Thoracic aorta (tissue), 1 donor: ENCODE measurements around a stretch of chr18.

DNA sequence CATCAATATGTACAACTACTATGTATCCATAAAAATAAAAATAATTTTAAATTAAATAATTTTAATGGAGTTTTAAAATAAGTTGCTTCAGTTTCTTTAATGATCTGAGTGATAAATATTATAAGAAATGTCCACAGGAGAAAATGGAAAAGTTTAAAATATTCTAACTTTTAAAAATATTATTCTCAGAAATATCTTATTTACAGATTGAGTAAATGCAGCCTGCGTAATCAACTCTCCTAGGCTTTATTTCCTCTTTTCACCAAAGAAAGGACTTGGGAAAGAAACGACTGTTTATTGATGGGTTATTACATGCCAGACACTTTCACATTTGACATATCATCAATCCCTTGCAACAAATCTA lies 49.4 kb downstream of the MYOM1 start:
- RAMPAGE, long total RNA: no peak

DNA sequence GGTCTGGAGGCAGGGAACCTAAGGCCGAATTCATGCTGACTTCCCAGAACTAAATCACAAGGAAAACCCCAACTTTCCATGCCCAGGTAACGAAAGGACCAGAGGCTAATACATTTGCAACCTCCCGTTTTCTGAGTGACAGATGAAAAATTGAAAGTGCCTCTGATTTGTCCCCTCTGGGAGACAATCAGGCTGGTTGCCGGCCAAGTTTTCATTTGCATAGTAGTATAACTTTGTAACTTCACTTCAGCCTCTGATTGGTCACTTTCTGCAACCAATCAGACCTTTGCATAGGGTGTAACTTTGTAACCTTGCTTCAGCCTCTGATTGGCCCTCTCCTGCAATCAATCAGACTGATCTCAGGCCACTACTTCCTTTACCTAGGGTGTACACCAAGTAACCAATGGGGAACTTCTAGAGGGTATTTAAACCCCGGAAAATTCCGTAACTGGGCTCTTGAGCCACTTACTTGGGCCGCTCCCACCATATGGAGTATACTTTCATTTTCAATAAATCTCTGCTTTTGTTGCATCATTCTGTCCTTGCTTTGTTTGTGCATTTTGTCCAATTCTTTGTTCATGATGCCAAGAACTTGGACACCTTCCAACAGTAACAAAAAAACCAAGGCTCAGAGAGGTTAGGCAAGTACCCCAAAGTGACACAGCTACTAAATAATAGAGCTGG lies 10.7 kb upstream of the MYOM1 start:
- RAMPAGE, long total RNA: no peak

DNA sequence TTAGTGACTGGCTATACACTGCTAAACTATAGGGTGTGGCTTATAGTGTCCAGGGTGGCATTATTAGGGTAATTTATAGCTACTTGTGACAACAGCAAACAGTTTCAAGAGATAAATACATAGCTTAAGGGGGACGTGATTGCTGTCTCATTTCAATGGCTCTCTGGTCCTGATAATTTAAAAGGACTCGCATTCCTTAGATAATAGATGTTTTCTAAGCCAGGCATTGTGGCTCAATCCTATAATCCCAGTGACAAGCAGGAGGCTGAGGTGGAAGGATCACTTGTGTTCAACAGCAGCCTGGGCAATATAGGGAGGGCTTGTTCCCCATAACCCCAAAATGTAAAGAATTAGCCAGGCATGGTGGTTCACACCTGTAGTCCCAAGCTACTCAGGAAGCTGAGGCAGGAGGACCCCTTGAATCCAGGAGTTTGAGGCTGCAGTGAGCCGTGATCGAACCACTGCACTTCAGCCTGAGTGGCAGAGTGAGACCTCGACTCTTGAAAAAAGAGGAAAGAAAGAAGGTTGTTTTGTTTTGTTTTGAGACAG lies 66.4 kb upstream of the TGIF1 start:
- RAMPAGE, long total RNA: no peak

DNA sequence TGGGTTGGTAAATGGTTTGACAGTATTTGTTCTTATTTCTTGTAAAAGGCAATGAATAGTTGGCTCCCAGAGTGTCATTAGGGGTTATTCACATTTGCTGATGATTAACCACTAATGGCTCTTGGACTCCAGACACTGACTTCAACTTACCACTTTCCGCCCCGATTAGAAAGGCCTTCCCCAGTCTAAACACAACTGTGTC lies 9.6 kb upstream of the TGIF1 start:
- RAMPAGE, long total RNA: no peak

DNA sequence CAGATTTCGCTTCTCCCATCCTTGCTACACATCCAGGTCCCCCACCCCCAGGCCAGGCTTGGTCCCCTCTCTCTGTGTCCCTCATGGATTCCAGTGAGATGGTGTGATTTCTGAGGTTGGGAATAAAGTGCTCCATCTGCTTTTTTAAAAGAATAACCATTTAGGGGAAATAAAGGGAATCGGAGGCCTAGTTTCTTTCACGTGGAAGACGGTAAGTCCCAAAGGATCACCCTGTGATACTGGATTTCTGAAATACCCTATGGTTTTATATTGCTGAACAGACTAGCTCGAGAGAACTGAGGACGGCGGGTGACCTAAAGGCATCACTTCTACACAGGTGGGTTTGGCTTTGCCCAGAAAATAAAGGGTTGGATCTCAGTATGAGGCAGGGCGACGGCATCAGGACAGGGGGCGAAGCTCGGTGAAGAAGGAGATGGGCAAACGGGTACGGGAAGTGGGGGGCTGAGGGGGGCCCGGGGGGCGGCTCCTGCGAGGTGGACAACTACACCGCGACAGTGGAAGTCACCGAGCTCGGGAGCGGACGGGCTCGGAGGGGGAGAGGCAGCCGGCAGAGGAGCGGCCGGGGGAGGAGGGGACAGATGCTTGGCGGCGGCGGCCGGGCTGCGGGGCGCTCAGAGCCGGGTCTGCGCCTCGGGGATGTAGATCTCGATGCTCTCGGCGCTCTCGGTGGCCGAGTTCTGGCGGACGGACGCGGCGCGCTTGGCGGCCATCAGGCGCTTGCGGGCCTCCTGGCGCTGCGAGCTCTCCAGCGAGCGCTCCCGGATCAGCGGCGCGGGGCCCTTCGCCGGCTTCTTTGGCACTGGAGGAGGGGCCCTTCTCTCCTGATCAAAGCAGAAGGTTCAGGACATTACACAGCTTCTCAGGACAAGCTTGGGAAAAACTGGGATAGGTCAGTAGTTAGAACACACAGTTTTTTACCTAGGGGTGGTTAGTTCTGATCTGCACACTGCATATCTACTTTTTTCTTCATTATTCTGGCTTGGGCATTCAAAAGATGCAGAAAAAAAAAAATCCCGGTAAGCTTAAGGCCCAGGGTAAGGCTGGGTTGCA lies 48.9 kb downstream of the TGIF1 start:
- RAMPAGE, long total RNA: no peak

GRCh38 chr18:3525660-3526418 lies 75.9 kb downstream of the TGIF1 start:
- RAMPAGE, long total RNA: no peak

GRCh38 chr18:3541715-3542236 lies 91.8 kb downstream of the TGIF1 start:
- RAMPAGE, long total RNA: no peak

- RAMPAGE, long total RNA: no peak
Measured at GRCh38 chr18:3553932-3554746, 104.2 kb downstream of the TGIF1 start.

- RAMPAGE, long total RNA: no peak
Measured at GRCh38 chr18:3597264-3598138, 147.5 kb downstream of the TGIF1 start.

DNA sequence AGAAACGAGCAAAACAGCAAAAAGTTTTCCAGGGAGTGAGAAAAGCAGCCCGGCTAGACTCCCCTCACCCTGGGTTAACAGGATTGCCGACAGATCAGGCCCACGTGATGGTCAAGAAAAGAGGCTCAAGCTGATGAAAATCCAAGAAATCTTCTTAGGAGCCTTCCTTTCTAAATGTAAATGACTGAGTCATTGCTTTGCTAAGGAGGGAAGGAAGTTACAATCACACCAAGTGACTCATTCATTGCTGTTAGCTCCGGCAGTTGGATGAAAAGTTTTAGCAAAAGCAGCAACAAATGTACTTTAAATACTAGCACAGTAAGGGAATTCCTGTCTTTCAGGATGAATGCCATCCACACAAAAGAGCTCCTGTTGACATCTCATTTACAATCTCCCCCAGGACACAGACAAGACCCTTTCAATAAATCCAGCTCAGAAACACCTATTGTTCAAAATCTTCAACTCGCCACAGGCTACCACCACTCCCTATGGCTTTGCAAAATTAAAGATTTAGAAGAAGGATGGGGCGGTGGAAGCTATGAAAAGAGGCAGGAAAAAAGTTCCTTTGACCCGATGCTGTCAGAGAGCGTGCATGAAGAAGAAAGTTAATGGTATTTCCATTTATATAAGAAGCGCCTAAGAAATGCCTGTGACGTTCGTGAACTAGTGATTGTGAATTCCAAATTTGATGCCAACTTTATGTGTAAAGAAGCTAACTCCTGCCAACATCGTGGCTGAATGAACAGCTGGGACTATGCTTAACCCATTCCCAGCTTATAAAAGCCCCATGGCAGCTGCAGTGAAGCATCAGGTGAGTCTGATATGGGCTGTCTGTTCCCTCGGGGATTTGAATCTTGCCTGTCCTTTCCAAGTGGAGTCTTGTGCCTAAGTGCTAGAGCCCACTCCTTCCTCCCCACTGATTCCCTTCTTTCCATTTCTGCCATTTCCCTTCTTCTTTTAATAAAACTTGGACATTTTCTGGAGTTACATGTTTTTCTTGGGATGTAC lies 153.7 kb downstream of the TGIF1 start:
- RAMPAGE, long total RNA: no peak

- RAMPAGE, long total RNA: no peak
Measured at GRCh38 chr18:3666990-3667505, 217.1 kb downstream of the TGIF1 start.

- RAMPAGE, long total RNA: no peak
Measured at GRCh38 chr18:3723039-3723324, 273.0 kb downstream of the TGIF1 start.

DNA sequence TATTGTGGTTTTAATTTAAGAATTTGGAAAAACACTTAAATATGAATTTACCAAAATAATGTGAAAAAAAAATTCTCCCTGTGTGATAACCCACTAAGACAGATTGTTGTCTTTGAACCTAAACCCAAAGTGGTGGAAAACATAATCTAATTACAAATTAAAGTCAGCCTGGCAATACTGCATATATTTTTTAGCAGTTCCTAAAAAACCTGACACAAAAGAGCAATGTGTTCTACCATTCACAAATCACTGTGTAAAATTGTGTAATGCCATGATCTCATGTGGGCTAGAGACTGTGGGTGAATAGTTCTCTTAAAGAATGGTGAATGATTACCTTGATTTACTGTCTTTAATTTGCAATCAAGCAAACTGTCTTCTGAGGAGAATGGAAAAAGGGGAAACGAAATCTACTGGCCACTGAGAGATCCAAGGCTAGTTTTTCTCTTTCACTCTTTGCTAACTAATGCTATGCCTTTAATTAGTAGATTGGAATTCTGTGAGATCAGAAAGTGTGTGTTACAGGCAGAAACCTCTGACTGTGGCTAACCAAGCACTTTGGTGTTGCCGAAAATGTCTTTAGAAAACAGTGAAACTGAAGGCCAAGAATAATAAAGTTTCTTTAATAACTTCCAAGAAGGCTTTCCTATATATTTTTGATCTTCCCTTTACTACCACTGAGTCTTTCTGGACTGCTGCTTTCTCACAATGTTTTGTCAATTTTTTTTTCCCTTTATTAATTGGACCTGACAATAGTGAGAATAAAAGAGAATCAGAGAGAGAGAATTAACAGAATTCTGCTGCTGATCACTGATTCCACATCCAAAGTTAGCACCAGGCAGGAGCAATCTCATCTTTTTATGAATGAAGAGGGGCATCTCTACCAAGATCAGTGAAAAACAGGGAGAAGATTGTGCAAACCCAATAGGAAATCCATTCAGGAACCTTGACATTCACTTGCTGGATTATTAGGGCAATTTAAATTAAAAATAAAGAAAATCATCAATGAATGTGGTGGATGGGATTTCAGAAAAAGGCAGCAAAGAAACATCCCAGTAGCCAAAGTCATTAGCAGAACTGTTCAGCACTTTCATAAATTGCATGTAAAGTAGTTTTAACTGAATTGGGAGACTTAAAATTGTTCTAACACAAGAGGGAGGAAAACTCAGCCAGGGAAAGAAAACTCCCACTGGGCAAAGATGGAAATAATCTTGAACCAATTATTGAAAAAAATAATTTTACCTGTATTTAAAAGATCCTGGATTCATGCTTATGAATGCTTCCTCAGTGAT lies 422.9 kb downstream of the TGIF1 start:
- RAMPAGE, long total RNA: no peak

DNA sequence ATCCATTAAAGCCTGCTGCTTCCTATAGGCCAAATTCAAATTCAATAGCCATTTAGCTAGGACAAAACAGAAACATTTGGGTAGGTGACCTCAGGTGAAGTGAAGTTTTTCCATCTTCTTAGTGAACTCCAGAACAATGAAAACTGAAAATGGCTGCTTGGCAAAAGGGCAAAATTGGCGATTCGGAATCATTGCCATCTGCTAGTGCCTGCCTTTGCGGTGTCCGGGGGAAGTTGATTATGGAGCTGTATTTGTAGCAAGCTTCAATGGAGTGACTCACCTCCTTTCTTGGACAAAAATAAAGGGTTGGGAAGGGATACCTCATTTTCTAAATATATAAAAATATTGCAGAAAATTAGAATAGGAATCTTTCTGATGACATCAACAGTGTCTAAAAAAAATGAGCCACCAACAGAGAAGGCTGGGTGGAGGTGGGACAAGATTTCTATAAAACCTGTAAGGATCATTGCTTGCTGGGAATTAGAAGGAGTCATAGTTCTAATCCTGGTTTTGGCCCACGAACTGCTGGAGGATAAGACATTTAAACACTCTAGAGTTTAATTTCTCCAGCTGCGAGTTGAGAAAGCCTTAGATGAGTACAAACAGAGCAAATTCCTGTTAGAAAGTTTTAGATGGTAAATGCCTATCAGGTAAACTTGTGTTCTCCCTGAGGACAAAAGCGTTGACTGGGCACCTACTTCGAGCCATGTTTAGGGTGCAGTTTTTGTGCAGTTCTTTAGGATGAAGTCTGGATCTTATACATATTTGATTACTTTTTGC lies 460.7 kb downstream of the TGIF1 start:
- RAMPAGE, long total RNA: no peak

DNA sequence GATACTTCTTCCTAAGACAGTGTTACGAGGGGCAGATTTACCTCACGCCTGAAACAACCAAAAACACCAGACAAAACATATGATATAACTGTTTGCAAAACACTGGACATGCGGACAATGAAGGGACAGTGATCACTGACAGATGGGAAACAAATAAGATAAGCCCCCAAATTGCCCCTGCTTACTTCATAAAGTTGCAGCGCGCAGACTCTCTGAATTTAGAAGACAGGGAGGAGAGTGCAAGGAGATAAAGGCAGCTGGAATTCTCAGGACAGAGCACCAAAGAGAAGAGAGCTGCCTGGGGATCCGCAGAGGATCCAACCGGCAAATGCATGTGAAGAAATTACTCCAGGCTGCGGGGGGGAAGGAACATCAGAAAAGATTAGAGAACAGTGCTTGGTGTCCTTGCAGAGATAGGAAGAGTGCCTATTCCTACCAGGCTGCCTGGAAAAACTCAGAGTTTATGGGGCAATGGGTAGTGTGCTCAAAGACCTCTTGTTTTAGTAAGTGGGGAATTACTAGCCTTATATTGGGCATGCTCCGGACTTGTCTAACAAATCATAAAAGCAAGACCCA lies 500.3 kb downstream of the DLGAP1 start:
- RAMPAGE, long total RNA: no peak

DNA sequence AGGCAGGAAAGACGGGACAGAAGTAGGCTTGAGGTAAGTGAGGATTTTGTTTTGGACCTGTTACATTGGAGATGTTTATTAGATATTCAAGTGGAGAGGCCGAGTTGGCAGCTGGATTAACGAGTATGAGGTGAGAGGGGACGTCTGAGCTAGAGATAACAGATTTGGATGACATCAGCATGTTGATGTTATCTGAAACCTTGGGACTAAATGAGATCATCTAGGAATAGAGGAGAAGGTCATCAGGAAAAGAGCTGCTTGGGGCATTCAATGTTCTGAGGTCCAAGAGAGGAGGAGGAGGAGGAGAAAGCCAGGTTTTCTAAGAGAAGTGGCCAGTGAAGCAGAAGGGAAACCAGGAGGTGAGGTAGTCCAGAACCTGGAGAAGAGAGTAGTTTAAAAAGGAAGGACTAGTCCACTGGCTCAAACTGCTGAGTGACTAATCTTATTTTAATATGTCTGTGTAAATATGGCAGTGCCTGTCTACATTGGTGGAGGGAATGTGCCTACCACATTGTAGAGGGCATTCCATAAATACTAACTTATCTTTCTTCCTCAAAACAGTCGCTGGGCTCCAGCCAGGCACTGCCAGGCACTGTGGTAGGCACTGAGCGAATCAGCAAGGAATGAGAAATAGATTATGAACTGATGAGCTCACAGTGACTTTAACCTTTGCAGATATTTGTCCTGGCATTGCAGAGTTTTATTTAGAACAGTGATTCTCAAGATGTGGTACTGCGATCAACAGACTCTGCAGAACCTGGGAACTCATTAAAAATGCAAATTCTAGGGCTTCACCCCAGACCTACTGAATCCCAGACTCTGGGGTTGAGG lies 488.2 kb downstream of the DLGAP1 start:
- RAMPAGE, long total RNA: no peak

- RAMPAGE, long total RNA: no peak
Measured at GRCh38 chr18:5433649-5434224, 110.1 kb downstream of the EPB41L3 start.

DNA sequence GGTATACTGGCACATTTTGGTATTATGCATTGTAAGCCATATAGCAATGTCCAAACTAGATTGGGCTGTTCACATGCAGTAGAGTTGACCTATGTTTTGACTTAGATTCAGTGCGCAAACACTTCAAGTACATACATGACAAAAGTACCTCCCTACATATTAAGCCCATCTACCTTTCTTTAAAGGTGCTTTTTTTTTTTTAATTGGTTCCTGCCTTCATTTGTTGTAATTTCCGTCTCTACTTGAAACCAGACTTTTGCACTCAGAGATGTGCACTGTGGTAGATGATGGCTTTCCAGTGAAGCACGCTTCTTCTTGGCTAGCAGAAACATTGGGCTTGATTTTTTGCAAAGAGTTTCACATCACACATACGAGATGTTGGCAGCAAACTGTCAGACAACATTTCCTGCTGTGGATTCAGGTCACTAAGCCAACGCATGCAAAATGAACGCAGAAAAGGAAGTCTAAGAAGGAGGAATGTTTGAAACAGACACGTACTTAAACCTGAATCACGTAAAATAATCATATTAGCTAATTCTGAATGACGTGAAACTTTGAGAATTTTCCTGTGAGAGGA lies 88.3 kb downstream of the EPB41L3 start:
- RAMPAGE, long total RNA: no peak

- RAMPAGE, long total RNA: no peak
Measured at GRCh38 chr18:5894350-5894955, 869 bp downstream of the TMEM200C start.

DNA sequence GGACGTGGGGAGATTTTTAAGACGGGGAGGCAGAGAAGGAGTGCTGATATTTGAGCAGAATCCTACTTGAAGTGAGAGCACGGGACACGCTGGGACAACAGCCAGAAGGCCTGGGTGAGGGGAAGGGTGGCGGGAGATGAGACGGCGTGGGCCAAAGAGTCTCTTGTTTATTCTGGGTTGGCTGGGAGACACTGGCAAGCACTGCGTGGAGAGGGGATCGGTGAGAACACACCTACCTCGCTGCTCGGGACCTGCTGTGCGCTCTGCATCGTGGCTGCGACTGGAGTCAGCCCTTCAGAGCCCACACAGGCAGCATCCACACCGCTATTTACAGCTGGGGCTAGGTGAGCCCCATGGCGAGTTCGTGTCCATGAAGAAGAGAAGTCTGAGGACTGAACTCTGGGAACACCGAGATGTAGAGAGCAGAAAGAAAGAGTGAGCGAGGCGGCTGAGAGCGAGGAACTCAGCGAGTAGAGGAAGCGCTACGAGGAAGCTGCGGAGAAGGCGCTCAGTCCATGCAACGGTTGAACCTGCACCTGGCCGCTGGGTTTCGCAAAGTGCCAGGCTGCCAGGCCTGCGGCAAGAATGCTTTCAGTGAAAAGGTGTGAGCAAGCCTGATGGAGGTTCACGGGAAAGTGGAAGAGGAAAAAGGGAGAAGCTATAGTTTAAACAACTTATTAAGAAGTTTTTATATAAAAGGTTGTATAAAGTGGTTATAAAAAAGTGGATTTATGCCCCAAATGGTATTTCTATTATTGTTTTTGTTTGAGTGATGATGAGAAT lies 250.8 kb upstream of the TMEM200C start:
- RAMPAGE, long total RNA: no peak